ENCODE measurements around a stretch of chr2.

GRCh38 chr2:16215803-16216495, 275.6 kb downstream of the MYCN start:
- RRBS, result no CpG with 5 or more reads among the region's 17 CpGs

DNA sequence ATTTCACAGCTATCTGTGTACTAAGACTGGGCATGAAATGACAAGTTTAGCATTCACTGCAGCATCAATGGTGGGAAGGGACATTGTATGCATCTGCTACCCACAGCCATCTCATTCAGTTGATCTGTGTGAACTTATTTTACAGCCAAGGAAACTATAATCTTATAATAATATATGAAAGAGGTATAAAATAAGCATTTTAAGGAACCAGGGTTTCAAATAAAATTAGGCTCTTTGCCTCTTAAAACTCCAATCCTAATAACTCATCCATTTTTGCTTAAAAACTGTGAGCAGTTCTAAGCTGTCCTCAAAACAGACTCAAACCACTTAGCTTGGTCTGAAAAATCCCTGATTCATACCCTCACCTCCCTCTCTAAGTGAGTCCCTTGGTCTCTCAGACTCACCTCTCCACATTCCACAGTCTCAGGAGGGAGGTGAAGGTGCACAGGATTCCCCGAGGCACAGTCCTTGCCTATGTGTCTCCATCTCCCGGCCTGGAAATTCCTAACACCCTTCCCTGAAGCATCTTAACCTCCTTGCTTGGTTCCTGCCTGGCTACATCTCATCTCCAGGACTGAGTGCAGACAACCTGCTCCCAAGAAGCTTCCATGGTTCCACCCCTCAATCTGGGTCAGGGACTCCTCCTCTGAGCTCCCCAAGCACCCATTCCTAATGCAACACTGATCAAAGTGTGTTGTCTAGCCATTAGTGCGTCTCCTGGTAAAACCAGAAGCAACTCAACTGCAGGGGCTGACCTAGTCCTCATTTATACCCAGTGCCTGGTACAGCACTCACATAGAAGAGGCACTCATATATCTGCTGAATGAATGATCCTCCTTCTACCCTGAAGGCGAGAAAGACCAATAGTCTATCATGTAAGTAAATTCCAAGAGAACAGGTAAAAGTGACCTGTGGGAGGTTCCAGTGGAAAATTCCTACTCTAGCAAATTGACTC, 45.0 kb downstream of the CYRIA start:
- RRBS, result no CpG with 5 or more reads among the region's 4 CpGs

GRCh38 chr2:16653584-16654376, 11.9 kb downstream of the CYRIA start:
- RRBS, result no CpG with 5 or more reads among the region's 10 CpGs

DNA sequence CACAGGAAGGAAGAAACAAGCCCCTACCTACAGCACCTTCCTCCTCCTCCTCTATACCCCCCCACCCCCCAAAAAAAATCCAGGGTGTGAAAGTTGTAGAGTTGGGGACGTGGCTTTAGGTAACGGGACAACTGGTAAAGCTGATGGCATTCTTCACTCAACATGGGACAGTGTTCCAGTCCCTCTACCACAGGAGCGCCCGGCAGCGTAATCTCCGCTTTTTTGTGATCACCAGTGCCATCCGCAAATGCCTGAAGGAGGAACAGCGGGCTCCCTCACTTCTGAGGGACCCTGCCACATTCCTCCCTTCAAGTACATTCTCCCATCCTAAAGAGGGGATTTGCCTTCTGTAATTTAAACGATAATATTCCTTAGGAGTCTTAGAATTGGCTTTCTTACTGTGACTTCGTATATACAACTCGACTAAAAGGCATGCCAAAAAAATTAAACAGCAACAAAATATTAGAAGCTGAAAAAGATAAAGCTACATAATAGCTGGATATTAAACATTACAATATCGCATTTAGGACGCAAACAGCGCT, 2.5 kb upstream of the VSNL1 start:
- RRBS, result no CpG with 5 or more reads among the region's 14 CpGs

- RRBS, result no CpG with 5 or more reads among the region's 5 CpGs
These were observed 17.2 kb downstream of the VSNL1 start for GRCh38 chr2:17557565-17558283.

DNA sequence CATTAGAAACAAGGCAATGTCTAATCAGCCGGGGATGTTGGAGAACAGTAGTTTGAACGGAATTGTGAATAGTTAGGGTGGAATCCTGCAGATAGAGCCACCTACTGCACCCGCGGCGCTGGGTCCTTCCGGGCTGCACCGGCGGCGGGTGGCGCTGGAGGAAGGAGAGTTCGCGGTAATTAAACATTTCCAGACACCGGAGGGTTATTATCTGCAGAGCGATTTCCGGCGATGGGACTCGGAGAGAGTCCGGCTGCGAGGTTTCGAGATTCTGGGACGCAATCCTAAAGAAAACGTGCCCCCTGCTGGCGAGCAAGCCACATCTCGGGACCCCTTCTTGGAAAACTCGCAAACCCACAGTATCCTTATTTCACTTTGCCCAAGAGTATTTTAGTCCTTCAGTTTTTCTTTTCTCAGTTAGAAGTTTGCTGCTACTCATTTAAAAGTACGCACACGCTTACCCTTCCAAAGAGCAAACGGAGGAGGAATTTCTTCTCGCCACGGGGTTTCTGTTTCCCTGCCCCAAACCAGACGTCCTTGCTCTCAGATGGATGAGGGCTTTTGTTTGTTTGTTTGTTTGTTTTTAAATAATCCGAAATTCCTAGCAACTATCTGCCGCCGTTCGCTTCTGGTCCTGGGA, 4.6 kb upstream of the OSR1 start:
- RRBS, result 1% methylated on average over 7 of the region's 35 CpGs

GRCh38 chr2:19504425-19504882, 146.0 kb upstream of the OSR1 start:
- RRBS, result no CpG with 5 or more reads among the region's 3 CpGs

- RRBS, result no CpG with 5 or more reads among the region's 1 CpG
These were observed 263.5 kb downstream of the TTC32 start for GRCh38 chr2:19638322-19638636.

- RRBS, result no CpG with 5 or more reads among the region's 1 CpG
These were observed 19.3 kb upstream of the MATN3 start for GRCh38 chr2:20031567-20032367.

DNA sequence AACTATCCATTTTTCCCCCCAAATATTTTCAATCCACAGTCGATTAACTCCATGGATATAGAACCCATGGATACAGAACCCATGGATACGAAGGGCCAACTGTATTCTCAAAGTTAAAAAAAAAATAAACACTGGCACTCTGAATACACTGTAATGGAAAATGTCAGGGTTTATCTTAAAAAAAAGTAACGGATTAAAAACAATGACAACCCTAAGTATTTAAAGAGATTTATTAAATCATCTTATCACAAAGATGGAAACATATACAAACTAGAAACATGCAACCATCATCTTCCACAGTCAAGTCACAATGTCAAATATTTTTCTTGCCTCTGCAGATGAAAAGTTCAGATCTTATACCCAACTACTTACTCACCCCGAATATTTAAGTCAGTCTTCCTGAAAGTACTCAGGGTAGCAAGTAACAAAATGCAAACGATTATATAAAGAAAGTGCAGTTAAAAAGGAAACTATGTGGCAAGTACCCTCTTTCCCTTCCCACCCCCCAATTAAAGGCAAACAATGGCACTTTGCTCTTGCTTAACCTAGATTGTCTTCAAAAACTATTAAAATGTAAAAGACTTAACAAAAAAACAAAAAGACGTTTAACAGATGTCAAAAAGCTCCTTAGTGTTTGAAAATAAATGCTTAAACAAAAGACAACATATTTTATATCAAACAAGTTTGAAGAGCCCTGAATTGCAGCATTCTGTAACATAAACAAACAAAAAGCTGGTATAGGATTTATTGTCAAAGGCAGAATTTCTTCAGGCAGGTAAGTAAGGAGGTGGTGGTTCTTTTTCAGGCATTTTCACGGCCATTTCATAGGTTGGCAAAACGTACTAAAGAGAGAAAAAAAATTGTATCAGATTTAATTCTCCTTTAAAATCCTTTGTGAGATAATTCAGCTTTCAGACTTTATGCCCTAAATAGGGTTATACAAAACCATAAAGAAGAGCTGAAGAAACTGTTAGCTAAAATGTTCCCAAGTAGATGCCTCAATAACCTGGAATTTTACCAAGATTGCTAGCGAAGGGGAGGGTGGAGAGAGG, 18.7 kb downstream of the LAPTM4A start:
- RRBS, result no CpG with 5 or more reads among the region's 9 CpGs

GRCh38 chr2:20071392-20072464, 20.3 kb upstream of the LAPTM4A start:
- RRBS, result no CpG with 5 or more reads among the region's 14 CpGs

DNA sequence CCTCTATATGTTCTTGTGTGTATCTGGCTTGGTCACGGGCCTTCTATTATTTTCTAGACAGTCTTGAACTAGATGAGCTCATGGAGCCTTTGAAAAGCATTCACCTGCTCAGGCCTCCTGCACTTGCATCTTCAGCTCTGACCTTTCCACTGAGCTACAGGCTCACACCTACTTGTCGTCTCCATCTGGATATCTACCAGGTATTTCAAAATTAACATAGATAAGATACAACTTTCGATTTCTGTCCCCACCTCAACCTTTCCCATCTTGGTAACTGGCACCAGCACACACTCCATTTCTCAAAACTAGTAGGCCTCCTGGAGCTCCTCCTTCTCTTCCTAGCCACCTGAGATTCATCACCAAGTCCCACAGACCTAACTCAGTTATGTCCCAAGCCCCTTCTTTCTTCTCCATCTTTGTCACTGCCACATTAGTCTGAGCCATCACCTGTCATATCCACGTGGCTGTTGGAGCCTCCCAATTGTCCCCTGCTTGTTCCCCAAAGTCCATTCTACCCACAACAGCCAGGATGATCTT, 69.7 kb upstream of the LAPTM4A start:
- RRBS, result no CpG with 5 or more reads among the region's 4 CpGs

DNA sequence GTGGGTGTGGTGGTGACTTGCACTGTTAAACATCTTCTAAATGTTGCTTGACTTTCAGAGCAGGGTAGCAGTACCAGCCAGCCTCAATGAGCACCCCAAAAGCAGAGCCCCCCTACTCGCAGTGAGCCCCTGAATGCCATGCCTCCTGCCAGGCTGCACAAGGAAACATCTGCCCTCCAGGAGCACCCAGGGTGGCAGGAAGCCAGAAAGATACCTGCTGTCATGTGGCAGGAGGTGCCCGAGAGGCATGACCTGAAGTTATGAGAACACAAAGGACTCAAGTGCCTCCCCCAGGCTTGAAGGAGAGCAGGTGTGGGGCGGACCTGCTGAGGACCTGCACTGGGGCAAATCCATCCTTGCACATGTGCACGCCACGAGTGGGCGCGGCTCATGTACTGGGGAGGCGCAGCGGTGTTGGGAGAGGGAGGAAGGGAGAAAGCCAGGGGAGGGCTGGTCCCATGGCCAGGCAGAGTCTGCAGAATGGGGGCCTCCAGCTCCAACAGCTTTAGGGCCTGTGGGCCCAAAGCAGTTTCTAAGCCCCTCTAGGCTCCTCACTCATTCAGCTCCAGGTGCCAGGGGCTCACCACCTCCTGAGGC, 26.9 kb downstream of the SDC1 start:
- RRBS, result no CpG with 5 or more reads among the region's 9 CpGs

DNA sequence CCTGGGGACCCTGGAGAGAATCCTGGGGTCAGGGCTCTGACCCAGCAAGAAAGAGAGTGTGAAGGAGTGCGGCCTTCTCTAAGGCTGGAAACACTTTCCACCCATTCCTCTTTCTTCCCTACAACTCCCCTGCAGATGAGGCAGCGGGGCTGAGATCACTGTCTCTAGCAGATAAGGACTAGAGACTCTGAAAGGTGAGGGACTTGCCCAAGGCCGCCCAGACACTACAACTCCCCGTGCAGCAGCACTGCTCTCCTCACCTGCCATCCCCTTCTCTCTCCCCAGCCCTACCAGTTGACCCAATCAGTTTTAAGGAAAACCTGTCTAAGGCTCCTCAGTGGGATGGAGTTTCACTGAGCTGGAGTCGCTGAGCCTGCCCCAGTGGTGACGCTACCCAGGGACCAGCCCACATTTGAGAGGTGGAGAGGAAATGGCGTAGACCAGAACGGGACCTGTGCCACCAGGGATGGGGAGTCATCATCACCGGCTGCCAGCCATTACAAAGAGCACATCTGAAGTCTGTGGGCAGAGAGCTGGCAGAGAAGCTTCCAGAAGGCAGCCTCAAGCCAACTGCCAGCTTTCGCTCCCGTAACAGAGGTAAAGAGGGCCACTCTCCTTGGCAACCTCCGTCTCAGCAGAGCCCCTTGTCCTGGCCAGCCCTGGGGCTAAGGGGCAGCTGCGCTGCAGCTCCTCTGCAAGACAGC, 15.7 kb downstream of the SDC1 start:
- RRBS, result no CpG with 5 or more reads among the region's 13 CpGs

GRCh38 chr2:20285394-20285929, 60.5 kb upstream of the SDC1 start:
- RRBS, result no CpG with 5 or more reads among the region's 2 CpGs

DNA sequence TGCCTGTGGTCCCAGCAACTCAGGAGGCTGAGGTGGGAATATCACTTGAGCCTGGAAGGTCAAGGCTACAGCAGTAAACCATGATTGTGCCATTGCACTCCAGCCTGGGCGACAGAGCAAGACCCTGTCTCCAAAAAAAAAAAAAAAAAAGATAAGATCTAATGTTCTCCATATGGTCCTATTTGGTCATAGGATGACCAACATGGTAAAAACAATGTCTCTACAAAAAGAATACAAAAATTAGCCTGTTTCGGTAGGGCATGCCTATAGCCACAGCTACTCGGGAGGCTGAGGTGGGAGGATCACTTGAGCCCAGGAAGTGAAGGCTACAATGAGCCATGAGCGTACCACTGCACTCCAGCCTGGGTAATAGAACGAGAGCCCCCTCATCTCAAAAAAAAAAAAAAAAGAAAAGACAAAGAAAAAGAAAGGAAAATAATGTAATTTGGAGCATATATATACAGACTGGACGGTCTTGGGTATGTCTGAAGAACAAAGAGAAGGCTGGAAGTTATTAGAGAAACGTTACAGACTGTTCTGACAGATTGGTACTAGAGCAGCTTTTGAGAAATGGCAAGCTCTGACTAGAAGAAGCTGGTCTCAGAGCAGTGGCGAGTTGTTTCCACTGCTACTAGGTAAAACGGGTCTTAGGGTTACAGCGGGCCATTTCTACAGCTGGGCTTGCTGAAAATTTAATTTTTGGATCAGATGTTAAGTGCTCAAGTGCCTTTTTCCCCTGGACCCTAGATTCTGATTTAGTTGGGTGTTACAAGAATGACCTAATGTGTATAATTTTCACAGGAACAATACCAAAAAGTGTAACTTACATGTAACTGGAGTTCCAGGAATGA, 21.4 kb downstream of the PUM2 start:
- RRBS, result no CpG with 5 or more reads among the region's 10 CpGs

GRCh38 chr2:20370209-20370708, 19.6 kb upstream of the PUM2 start:
- RRBS, result no CpG with 5 or more reads among the region's 5 CpGs

DNA sequence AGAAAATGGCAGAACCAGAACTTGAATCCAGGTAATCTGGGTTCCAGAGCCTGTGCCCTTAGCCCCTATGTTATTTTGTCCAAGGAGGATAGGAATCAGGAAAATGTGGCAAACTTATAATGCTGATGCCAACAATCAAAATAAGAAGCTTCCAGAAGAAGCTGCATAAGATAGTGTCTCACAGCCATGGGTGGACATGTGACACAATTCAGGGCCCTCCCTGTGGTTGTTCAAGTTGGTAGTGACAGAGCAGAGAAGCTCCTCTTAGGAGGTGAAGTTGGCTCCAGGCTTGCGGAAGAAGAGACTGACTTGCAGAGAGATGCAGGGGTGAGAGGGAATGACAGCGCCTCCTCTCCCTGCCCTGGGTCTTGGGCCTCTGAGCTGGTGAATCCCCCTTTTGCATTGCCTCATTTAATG, 23.1 kb upstream of the RHOB start:
- RRBS, result no CpG with 5 or more reads among the region's 2 CpGs

GRCh38 chr2:20448901-20449444, 2.1 kb downstream of the RHOB start:
- RRBS, result no CpG with 5 or more reads among the region's 3 CpGs

- RRBS, result no CpG with 5 or more reads among the region's 6 CpGs
These were observed 2.7 kb downstream of the RHOB start for GRCh38 chr2:20449445-20450018.